Cardiac atrium fibroblast (primary cell): ENCODE data around the genes TSTD3, PRDM13, LIN28B and POPDC3.

- RAMPAGE, long total RNA: start-site peak on the plus strand at chr6:99521011-99521067, 96 and 17 reads in 2 replicates
Measured at GRCh38 chr6:99520846-99521157, at the start of gene TSTD3. TSTD3 (plus strand) TSS chr6:99521049.

- RAMPAGE, long total RNA: no peak
Measured at GRCh38 chr6:99606831-99607326, at the start of gene PRDM13. PRDM13 (plus strand) TSS chr6:99606833.

DNA sequence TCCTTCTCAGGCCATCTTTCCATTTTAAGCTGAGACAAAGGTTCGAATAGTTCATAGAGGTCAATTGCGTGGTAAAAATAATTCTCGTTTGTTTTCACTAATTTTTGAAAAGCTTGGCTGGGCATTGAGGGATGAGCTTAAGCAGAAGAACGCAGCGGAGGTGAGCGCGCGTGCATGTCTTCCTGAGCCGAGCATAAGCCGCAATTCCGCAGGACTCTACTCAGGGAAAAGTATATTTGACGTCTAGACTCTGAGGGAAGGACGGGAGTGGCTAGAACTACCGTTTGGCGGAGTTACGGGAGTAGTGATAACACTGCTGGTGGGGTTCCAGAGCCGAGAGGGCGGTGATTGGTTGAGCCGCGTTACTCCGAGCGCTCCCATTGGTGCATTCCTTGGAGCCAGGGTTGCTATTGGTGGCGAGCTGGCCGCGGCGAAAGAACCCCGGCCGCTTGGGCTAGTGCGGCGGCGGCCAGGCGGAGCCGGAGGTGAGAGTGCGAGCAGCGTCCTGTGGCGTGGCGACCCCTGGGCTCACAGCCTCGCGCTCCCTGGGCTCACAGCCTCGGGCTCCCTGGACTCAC, 11.8 kb downstream of the PRDM13 start:
- RAMPAGE, long total RNA: no peak

DNA sequence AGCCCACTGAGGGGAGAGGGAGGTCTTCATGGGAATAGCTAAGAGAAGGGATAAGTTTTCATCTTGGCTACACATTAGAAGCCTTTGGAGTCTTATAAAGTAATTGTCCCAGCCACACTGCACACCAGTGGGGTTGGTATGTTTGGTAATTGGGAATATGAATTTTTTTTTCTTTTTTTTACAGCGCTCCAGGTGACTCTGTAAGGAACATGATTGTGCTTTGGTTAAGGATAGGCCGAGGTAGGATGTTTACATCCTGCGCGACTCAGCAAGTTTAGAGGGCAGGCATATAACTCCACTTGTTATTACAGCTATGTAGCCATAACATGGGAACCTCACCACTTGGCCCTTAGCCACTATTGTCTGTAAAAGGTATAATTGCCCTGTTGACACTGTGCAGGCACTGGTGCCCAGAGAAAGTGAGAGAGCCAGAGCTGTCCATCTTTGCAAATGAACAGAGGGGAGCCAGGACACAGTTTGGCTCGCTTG, 172.9 kb downstream of the MCHR2 start:
- RAMPAGE, long total RNA: no peak

- RAMPAGE, long total RNA: no peak
Measured at GRCh38 chr6:99823108-99824358, 170.5 kb downstream of the MCHR2 start.

- RAMPAGE, long total RNA: no peak
Measured at GRCh38 chr6:100196271-100197062, 202.4 kb upstream of the MCHR2 start.

- RAMPAGE, long total RNA: no peak
Measured at GRCh38 chr6:100228399-100229332, 234.6 kb upstream of the MCHR2 start.

- RAMPAGE, long total RNA: no peak
Measured at GRCh38 chr6:101391685-101392411, 1.7 kb upstream of the GRIK2 start.

DNA sequence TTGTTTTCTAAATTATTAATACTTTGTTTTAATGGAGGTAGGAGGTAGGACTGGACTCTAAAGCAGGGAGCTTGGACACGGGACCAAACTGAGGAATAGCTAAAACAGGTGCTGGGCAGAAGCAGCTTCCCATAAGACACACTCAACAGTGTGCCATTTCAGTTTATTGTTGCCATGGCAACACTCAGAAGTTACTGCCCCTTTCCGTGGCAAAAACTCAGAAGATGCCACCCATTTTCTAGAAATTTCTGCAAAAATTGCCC, 1405.1 kb downstream of the HACE1 start:
- RAMPAGE, long total RNA: no peak

DNA sequence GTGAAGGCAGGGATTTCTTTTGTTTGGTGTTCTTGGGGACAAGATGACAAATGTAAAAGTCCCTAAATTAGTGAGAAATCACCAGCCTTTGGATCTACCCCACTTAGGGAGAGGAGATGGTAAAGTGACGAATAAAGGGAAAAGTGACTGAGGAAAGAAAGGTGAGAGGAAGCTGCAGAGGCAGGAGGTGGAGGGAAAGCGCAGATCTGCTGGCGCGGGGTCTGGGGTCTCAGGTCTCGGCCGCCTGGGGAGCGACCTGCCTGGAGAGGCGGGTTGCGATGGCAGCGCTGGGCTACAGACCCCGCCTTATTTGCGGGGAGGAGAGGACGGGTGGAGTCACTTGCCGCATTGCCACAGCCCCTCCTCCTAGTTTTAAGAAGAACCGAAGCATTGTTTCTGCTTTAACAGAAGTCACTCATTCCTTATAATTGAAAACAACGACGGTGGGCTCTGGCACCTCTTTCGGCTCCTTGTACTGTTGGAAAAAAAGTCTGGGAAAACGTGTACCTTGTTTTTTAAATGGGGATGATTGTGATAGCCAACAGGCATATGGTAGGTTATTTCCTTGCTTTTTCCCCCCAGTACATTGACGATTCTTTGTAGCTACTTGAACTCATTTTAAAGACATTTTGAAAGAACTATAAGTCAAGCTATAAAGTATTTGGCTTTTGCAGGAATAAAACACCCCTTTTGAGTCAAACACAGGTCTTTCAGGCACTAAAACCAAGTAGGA, 3.3 kb upstream of the LIN28B start:
- RAMPAGE, long total RNA: no peak

DNA sequence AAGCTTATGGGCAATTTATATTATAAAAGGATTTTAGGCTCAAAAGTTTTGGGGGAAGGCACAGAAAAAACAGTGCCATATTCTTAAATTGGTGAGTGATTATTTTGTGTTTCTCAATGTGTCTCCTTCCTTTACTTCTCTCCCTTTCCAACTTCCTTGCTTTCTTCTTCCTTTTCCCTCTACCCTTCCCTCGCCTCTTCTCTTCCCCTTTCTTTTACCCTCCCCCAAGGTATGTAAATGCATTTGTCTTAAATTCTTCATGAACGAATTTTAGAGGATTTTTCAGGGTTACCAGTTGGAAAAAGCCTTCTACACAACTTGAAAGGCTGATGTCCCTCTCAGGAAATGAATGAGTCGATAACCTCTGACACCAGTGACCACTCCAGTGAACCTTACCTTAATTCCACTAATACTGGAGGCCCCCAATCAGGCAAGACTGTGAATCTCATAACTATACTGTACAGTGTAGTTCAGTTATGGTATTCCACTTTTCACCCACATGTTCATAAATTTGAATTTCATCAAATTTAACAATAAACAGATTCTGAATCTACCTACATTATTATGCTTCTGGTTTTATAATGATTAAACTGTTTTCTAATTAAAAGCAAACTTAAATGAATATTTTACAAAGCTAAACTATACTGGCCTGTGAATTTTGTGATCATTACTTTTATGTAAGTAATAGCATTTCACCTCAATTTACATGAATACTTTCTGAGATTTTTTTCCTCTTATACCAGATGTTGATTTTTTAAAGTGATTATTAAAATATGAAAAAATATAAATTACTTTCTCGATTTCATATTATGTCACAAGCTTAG, 2.4 kb upstream of the LIN28B start:
- RAMPAGE, long total RNA: no peak

- RAMPAGE, long total RNA: no peak
Measured at GRCh38 chr6:104956488-104957827, at the start of gene LIN28B. LIN28B (plus strand) TSS chr6:104957107.

GRCh38 chr6:104958602-104959262, 1.8 kb downstream of the LIN28B start:
- RAMPAGE, long total RNA: no peak

GRCh38 chr6:105179200-105180274, at the start of gene POPDC3:
POPDC3 (minus strand) TSS chr6:105180014.
- RAMPAGE, long total RNA: no peak

DNA sequence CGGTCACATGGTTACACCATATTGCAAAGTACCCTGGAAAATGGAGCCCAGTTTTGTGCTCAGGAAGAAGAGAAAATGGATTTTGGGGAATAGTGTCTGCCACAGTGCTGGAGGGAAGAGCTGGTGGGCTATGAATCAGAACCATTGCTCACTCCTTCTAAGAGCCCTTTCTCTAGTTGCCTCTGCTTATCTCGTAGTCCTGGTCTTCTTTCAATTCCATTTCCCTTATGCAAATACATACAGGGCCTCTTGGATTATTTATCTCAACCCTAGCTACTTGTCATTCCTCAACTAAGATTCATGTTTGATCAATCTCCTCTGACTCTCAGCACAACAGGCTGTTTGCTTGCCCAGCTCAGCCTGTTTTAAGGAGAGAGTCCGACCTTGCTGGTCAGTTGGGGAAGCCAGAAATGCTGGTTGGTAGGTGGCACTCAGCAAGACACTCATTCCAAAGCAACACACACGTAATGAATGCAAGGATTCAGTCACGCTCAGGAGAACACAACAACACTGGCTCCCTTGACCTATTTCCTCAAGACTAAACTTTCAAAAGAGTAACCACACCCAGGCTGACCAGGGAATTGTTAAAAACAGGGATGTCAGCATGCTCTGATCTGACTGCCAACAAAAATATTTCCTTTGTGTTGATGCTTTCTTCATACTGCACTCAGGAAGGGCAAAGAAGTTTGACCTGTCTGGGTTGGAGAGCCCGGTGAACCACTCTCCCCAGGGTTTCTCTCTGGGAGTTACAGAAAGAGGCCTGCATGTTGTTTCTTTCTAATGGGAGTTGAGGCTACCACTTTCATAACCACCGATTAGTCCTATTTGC, 25.4 kb upstream of the PREP start:
- RAMPAGE, long total RNA: no peak

DNA sequence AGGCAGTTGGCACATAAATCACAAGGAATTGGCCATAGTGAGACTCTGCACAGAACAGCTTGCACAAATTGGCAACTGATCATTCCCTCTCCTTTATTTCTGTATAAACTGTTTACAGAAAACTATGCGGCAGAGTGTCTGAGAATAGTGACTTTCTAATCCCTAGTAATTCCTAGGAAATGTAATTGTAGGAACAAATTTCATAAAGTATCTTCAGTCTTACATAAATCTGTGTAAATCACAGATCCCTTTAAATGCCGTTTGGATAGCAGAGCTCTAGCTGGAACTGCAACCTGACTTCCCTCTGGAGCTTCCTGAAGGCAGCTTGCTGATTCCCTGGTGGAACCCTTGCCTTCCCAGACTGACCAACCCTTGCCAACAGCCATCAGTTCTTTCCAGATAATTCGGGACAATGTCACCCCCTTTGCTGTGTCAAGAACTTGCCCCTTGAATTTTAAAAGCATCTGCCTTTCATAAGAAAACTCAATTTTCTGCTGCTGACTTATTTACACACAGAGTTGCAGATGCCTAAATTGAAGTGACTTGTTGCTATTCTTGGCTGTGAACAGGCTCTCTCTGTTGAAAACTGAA, 201.4 kb upstream of the PREP start:
- RAMPAGE, long total RNA: no peak

DNA sequence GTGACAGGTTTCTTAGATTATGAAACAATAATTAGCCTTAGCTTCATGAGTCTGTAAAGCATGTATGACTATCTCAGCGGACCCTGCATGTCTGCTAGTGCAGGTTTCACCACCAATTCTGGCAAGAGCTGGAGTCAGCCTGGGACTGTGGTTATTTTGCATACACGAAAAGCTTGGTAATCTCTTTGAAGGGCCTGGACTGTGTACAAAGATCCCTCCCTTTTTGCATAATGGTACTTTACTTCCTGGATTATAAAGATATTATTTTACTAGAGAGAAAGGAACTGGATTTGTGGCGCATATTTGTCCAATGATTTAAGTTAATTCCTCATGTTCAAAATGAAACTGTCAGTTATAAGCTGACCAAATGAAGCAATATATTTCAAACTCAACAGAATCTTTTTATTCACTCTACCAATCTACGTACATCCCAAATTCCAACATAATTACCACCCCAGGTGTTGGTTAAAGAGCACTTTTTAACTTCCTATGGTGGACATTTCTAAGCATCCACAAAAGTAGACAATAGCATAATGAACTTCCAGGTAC, 43.5 kb downstream of the PRDM1 start:
- RAMPAGE, long total RNA: no peak

DNA sequence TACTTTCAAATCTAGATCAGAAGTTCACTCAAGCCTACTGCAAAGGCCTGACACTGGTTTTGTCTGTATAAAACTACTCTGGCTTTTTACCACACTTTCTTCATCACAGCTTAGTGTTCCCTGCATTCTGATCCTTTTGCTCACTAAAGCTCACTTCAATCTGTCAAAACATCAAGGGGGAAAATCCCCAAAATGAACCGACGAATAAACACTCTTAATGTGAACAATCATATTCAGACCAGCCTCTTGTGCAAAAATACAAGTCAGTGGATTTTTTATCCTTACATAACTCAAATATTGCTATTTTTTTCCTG, 98.5 kb downstream of the PRDM1 start:
- RAMPAGE, long total RNA: no peak

- RAMPAGE, long total RNA: no peak
Measured at GRCh38 chr6:106195609-106196120, 109.5 kb downstream of the PRDM1 start.

- RAMPAGE, long total RNA: no peak
Measured at GRCh38 chr6:106509290-106509932, 119.9 kb downstream of the RTN4IP1 start.